Diencephalon (tissue), 2 donors: ENCODE measurements around a stretch of chr6.

DNA sequence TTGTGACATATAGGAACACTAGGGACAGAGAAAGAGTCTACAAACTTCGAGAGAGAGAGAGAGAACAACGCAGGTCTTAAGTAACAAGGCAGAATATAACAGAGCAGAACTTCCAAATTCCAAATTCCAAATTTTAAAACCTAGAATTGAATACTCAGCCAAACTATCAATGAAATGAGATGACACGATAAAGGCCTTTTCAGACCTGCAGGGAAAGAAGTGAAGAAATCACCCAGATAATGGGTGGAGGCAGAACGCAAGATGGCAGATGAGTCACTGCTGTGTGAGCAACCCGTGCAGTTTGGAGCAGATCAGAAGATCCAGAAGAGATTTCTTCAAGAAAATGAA is 88.3 kb upstream of the CDYL start:
- RAMPAGE, long total RNA, result no peak

- RAMPAGE, long total RNA, result no peak
Measured at GRCh38 chr6:4774694-4775309, 1.4 kb upstream of the CDYL start.

DNA sequence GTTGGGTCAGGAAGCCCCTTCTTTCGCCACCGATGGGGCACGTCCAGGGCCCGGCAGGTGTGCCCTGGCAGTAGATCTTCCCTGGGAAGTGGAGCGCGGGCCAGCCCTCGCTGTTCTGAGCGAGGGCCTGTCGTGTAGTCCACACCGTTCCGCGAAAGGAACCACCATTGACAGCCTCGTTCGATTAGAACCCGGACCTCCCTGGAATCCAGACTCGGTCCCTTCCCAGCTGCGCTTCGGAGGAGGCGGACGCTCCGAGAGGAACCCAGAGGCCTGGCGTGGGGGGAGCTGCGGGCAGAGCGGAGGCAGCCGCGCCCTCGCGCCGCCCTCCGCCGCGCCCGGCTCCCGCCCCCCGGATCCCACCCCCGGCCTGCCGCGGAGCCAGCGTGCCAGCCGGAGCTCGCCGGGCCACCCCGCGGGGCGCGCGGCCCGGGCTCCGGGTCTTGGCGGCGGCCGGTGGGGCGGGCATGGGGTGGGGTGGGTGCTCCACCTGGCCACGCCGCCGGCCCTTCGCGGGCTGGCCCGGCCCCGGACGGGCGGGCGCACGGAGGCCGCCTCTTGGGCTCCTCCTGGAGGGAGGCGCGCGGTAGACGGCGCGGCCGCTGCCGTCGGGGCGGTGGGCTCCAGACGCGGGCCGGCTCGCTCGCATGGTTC is 767 bp upstream of the CDYL start:
- RAMPAGE, long total RNA, result no peak

DNA sequence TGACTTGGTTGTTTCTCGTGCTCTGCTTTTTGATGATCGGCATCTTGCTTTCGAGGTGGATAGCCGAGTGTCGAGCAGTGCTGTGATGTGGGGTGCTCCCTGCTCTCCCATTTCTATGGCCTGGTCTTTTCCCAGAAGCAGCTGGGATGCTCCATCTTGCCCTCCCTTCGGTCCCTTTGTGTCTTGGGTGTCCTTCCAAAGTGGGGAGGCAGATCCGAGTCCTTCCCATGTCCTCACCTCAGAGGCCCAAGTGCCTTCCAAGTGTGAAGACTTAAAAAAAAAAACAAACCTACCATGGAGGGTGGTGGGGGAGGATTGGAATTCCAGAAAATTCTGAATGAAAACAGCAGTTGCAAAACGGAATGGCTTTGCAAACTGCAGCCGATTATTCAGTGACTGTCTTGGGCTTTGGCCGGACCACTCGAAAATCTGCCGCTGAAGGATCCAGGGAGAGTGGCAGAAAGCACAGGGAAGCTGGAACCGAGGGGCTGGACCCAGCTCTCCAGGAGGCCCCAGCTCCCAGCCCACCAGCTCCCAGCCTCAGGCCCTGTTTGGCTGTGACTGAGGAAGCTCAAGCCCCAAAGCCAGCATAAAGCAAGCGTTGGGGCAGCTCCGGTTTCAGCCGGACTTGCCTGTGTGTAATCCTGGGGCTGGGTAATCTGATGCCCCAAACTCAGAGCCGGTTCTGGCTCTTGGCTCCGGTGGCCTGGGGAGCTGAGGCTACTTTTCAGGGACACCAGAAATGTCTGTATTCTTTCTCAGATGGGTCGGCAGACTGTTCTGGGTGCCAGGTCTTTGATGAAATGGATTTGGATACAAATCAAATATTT is 30.0 kb downstream of the RPP40 start:
- RAMPAGE, long total RNA, result no peak

DNA sequence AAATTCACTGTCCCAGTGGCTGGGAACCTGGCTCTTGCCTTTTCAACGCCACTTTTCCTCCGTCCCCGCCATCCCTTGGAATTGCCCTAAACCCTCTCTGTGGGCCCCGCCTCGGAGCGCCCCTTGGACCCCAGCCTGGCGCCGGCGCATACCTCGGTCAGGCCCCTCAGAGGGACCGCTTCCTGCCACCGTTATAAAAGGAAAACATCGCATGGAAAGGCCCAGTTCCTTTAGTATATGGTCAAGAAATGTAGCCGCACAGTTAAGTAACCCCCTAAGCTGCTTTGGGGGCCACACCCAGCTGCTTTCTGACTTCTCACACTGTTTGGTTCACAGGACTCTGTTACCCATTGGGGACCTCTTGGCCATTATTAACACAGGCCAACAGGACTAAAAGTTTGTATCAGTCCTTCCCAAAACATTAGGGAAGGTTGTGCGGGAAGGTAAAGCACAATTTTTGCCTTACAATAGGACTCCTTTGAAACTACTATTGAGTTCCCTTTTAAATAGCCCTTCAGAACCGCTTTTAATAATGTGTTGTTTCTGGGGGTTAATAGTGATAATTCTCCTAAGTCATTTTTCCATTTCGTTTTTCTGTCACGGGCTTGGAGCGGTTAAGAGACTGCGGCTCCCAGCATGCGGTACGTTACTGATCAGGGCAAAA is 506 bp upstream of the RPP40 start:
- RAMPAGE, long total RNA, result no peak

GRCh38 chr6:5085630-5086268 is 608 bp downstream of the PPP1R3G start:
- RAMPAGE, long total RNA, result no peak

- RAMPAGE, long total RNA, result no peak
Measured at GRCh38 chr6:5087137-5087924, 2.2 kb downstream of the PPP1R3G start.

DNA sequence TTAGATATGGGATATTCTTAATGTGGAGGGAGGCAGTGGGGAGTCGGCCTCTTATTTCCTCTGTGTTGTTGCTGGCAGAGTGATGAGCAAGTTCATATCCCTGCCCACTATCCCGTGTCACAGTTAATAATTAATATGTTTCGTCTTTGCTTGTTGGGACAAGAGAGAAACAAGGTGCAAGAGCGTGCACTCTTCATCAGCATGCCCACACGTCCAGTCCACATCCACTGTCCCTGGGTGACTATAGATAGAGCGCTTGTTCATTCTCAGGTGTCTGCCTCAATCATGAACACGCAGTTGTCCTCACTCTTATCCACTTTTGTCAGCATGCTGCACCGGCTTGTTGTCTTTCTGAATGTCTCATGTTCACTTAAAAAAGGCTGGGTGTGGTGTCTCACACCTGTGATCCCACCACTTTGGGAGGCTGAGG is 34.0 kb downstream of the PPP1R3G start:
- RAMPAGE, long total RNA, result no peak

DNA sequence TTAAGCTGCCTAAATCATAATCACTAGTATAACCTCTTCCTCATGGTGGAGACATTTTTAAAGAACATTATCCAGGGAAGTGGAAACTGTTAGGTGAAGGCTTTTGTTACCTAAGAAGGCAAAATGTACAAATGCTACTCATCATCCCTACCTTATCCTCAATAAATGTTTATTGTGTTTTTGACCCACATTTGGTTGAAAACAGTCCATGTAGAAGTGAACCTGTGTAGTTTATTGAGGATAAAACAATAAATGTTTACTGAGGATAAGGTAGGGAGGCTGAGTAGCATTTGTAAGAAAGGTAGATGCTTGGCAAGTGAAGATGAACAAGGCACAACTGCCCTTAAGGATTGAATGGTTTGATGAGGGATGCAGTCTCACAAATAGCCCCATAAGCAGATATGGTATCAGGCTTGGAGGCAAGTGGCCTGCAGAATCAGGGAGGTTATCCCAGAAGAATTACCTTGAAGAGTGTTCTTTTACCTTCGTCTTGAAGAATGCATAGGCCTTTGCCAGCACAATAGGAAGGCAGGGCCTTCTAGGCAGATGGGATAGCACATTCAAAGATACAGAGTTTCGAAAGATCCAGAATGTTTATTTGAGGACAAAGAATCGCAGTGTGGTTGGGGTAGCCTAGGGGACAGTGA is 186.3 kb downstream of the FARS2 start:
- RAMPAGE, long total RNA, result no peak

DNA sequence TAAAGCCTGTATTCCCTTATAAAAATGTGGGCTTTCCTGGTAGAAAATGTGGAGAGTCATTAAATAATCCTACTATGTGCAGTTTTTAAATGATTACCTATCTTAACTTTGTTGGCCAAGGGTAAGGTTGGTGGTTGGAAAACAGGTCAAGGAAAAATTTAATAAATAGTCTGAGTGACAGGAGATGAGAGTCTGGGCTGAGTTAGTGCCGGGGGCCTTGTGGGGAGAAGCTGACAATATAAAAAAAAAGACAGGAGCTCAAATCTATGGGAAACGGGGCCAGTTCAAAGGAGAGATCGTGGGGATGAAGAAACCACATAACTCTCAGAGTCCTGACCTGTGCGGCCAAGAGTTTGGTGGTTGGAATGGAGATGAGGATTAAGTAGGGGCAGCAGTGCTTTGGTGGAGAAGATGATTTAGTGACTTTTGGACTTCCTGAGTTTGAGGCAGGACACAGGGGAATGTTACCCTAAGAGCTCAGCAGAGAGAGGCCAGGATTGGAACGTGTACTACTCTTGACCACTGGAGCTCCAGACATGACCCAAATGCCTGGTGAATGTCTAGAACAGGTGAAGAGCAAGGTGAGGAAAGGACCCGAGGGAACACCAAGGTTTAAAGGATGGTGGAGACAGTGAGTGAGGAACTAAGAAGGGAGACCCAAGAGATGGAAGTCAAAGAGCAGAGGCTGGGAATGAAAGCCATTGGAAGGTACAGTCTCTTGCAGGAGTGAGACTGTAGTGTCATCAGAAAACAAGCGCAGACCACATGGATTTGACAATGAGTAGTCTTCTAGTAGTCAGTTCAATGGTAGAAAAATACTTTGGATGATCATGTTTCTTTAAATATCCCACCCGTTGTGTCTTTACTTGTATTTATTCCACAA is 368.5 kb downstream of the FARS2 start:
- RAMPAGE, long total RNA, result no peak

- RAMPAGE, long total RNA, result no peak
Measured at GRCh38 chr6:5660429-5661754, 345.8 kb downstream of the NRN1 start.

- RAMPAGE, long total RNA, result no peak
Measured at GRCh38 chr6:5764984-5765790, 241.5 kb downstream of the NRN1 start.

DNA sequence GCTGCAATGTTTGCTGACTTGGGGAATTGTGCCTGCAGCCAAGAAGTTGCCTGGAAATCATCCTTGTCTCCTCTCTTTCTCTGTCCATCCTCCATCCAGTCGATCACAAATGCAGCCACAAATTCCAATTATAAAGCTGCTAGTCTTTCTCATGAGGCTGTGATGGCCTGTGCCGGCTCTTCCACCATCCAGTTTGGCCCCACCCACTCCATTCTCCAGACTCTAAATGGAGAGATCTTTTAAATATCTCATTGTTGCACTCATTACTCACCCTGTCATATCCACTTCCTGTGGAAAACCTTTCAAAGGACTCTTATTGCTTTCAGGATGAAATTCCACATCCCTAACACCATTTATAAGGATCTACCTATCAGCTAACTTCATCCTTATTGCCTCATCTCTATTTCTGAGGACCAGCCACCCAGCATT is 70.6 kb downstream of the NRN1 start:
- RAMPAGE, long total RNA, result no peak

DNA sequence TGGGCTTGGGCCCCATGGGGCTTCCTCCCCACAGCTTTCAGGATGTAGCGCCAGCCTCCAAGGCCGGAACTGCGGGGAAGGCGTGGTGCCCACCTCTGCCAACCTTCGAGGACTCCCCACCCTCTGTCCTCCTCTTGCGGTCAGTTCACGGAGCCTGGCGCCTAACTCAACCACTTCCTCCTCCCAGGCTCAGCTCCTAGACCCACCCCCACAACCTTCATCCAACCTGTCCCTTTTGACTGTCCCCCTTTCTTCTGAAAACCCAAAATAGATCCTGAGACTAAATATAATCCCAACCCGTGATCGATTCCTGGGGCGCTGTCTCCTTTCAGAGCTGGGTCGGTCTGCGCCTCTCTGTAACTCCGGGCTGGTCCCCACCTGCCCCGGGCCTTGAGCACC is 6.7 kb downstream of the NRN1 start:
- RAMPAGE, long total RNA, result no peak

- RAMPAGE, long total RNA, result no peak
Measured at GRCh38 chr6:6407253-6407754, 86.8 kb upstream of the F13A1 start.

- RAMPAGE, long total RNA, result no peak
Measured at GRCh38 chr6:6723936-6724181, 135.3 kb downstream of the LY86 start.

DNA sequence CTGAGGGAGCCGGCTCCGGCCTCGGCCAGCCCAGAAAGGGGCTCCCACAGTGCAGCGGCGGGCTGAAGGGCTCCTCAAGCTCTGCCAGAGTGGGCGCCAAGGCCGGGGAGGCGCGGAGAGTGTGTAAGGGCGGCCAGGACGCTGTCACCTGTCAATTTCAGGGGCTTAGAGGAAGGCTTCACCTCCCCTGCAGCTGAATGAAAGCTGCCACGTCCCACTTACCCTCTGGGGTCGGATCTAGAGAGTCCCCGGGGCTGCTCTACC is 157.5 kb downstream of the LY86 start:
- RAMPAGE, long total RNA, result no peak

DNA sequence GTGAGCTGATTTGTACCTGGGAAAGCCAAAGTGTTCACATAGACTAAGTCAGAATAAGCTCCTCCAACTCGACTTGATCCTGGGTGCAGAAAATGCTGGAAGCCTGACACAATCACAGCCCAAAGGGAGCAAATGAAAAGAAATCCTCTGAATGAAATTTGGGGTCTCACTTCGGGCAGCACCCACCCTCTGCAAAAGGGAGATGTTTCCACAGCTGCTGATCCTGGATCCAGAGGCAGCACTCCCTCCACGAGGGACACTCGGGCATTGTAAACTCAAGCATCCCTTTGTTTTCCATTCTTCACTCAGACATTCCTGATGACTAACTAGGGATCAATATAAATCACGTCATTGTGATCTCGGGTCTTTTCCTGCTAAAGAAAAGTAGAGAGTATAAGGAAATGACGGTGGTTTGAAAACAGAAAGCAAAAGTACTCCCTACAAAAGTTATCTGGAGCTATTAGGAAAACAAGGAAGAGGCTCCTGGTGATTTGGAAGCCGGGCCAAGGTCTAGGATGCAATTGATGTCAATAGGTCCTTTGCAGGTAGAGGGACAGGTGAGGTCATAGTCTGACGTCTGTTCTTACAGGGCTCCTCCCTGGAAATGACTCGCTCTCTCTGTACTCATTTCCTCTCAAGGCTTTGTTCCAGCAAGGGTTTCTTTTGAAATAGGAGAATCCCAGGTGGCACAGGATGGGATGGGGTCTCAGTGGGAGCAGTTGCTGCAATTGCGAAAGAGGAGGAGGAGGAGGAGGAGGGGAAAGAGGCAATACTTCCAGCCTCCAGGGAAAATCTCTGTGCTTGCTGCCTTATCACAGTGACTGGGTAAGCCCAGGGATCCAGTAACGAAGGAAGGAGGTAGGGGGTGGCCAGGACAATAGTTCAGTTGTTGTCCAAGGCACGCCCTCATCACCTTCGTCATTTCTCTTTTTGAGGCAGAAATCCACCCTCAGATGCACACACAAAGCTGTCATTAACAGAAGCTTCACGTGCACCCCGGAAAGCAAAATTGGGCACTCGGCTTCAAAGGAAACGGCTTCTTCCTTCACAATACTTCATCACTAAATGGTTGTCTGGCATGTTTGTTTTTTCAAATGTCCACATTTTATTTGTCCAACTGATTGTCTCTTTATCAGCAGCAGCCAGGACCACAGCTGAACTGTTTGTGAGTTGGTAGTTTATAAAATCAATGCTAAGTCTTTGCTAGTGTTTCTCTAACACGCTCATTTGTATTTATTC is 222.9 kb downstream of the LY86 start:
- RAMPAGE, long total RNA, result no peak

DNA sequence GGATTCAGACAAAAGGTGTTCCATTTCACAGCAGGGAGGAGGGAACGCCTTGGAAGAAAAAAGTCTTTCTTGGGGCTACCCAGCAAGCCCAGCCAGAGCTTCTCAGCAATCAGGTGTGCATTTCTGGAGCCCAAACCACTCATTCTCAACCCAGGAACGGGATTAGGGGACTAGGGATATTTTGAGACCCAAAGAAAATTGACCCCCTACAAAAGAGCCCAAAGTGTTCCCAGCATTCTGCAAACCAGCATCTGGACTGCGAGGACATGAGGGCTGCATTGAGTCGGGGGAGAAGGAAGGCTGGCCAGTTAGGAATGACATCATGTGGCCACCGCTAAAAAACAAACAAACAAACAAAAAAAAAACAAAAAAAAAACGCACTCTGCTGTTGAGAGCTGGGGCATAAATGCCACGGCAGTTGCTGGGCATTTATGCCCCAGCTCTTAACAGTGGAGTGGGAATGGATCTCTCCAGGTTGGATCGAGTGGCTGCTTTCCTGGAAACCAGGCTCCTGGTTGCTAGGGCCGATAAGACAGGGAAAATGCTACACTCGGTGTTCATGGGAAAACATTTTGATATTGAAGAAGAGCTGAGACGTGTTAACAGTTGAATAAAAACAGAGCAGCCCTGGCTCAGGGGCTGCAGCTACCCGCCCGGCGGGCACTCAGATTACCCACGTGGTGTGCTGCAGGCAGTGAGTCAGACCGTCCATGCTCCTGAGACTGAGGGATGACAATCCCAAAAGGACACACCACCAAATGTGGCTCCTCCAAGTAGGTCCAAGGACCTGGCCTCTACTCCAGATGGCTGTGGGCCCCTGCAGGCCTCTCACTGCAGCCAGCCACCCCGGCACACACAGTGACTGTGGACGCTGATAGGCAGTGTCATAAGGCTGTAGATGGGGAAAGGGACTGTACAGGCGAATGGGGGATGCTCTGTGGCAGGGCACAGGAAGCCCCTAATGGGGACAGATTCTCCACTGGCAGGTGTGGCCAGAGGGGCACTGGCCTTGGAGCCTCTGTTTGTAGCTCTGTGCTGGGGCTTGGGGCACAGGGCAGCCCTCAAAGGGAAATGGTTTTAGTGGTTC is 237.5 kb downstream of the LY86 start:
- RAMPAGE, long total RNA, result no peak

DNA sequence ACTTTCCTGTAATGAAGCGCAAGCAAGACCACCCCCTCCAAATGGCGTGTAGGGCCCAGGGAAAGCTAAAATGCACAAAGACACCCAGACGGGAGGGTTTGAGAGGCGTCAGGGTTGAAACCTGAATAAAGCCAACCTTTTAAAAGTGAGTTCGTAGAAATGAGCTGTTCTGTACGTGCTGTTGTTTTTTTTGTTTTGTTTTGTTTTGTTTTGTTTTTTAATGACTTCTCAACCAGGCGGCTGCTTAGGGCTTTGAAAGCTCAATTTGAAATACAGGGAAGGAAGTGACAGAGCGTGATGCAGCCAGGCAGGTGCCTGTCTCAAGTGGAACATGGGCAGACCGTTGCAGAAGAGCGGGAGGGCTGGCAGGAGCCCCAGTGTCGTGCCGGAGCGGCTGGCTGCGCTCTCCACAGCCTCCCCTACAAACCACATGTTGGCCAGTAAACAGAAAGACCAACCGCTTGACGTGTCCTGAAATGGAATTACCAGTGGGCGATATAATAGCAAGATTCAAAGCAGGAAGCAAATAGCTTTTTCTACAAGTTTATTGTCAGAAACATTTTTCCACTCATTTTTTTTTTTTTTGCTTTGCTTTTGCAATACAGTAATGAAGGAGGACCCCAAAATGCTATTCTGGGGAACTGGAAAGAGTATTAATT is 164.9 kb upstream of the RREB1 start:
- RAMPAGE, long total RNA, result no peak